Lower leg skin (tissue), 2 donors: ENCODE measurements around the gene MBD3L2.

DNA sequence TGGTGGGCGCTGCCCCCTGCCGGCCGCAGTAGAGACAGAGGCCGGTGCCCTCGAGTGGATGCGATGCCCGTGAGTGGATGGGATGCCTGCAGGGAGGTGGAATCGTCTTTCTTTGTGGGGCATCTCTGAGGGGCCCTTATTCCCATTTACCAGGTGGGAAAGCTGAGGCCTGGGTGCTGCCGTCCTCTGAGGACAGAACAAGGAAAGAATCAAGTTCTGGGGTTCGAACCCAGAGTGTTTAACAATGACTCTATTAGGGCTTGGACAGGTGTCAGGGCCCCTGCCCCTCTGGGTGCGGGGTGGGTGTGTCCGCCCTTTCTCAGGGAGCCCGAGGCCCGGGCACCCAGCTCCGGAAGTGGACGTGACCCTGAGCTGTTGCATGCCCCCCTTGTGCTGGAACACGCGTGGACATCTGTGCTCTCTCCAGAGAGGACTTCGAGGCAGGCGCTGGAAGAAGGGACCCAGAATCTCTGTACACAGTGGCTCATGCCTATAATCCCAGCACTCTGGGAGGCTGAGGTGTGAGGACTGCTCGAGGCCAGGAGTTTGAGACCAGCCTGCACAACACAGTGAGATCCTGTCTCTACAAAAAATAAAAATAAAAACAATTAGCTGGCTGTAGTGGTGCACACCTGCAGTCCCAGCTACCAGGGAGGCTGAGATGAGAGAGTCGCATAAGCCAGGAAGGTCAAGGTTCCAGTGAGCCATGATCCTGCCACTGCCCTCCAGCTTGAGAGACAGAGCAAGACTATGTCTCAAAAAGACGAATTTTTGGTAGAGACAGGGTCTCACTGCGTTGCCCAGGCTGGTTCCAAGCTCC, 10.7 kb downstream of the NDUFA11 start:
- PRO-cap = no peak
- RAMPAGE, long total RNA, 2 experiments = no peak in any of the 2 experiments

DNA sequence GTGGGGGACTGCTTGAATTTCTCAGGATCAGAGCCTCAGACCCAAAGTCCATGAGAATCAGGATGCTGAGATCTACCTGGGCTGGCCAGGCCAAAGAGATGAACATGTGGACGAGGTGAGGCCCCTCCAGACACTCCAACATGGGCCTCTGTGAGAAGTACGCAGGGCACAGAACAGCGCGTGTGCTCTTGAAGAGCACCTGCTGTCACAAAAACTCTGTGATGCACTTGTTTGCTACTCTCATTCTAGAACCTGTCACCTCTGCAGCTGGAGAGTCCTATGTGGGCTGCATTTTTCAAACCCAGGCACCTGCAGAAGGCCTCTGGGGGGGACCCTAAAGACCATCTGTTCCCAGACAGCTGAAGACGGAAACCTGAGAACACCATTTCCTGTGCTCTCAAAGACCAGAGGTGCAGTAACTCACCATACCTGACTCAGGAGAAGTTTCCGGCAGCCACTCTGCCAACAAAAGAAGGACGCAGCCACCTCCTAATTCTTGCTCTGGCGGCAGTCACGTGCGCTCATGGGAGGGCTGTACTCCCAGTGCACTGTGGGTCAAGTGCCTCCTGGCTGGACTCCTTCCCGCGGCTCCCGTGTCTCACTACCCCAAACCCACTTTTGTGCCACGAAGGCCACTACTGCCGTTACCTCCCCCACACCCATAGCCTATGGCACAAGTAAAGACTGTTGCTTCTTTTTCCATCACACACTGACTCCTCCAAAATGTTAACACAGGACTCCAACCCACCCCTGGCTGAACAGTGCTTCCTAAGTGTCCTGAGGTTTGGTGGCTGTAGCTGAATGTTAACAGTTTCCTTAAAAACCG, 28.0 kb downstream of the RANBP3 start:
- PRO-cap = no peak
- RAMPAGE, long total RNA, 2 experiments = no peak in any of the 2 experiments

- PRO-cap = no peak
- RAMPAGE, long total RNA, 2 experiments = no peak in any of the 2 experiments
Observed at GRCh38 chr19:5974608-5975490, 3.1 kb downstream of the RANBP3 start.

GRCh38 chr19:6020067-6020551, 42.2 kb upstream of the RANBP3 start:
- PRO-cap = no peak
- RAMPAGE, long total RNA, 2 experiments = no peak in any of the 2 experiments

DNA sequence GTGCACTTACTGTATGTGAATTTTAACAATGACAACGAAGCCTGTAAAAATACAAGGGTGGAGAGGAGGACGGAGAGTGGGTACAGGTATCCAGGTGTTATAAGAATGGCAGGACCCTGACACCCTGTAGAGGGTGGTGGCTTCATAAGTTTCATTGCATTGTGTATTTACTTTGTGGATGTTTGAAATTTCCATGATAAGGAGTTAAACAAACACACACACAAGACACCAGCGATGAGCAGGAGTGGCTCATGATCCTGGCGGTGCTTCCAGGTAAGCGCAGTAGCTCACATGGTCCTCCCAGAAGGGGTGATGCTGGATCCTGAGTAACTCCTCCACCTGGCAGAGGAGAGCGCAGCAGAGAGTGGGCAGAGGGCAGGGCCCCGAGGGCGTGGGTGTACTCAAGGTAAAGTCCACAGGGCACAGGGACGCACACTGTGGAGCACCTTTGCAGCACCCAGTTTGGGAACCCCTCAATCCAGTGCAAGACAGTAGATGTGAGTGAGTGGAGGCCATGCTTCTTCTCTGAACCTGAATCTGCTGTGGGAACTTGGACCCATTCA, 54.1 kb downstream of the RFX2 start:
- PRO-cap = no peak
- RAMPAGE, long total RNA, 2 experiments = no peak in any of the 2 experiments

DNA sequence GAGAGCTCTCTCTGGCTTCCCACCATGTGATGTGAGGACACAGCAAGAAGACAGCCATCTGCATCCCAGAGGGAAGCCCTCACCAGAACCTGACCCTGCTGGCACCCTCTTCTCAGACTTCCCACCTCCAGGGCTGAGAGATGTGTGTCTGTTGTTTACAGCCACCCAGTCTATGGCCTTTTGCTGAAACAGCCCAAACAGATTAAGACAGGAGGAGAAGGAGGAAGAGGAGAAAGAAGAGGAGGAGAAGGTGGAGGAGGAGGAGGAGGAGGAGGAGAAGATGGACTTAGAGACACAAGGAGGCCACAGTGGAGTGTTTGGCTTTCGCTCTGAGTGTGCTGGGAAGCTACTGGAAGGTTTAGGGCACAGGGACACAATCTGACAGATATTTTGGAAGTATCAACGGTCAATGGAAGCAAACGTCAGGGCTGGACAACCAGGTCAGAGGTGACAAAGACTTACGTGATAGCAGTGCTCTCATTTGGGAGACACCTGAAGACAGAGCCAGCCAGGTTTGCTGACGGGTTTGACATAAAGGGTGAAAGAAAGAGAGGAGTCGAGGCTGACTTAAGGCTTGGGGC, 35.2 kb downstream of the RFX2 start:
- PRO-cap = no peak
- RAMPAGE, long total RNA, 2 experiments = no peak in any of the 2 experiments

- PRO-cap = no peak
- RAMPAGE, long total RNA, 2 experiments = no peak in any of the 2 experiments
Observed at GRCh38 chr19:6100178-6100887, 10.0 kb downstream of the RFX2 start.

DNA sequence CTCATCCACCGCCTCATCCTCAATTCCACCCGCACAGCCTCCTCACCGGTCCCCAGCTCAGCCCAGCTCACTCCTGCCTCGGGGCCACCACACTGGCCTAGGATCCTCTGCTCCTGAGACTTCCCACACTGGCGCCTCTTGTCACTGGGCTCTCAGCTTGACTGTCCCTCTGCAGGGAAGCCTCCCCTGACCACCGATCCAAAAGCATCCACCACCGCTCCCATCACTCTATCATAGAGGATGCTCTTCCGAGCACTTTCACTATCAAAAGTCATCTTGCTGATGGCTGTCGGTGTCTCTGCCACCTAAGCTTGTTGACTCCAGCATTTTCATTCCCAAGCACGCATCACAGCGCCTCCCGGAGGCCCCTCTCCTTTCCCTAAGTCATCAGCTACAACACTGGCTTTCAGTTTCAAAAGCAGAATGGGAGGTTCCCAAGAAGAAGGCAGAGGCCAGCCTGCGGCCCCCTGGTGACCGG, 8.8 kb downstream of the MLLT1 start:
- PRO-cap = no peak
- RAMPAGE, long total RNA, 2 experiments = no peak in any of the 2 experiments

GRCh38 chr19:6362523-6363190, 1.3 kb downstream of the CLPP start:
- PRO-cap = no peak
- RAMPAGE, long total RNA, 2 experiments = no peak in any of the 2 experiments

DNA sequence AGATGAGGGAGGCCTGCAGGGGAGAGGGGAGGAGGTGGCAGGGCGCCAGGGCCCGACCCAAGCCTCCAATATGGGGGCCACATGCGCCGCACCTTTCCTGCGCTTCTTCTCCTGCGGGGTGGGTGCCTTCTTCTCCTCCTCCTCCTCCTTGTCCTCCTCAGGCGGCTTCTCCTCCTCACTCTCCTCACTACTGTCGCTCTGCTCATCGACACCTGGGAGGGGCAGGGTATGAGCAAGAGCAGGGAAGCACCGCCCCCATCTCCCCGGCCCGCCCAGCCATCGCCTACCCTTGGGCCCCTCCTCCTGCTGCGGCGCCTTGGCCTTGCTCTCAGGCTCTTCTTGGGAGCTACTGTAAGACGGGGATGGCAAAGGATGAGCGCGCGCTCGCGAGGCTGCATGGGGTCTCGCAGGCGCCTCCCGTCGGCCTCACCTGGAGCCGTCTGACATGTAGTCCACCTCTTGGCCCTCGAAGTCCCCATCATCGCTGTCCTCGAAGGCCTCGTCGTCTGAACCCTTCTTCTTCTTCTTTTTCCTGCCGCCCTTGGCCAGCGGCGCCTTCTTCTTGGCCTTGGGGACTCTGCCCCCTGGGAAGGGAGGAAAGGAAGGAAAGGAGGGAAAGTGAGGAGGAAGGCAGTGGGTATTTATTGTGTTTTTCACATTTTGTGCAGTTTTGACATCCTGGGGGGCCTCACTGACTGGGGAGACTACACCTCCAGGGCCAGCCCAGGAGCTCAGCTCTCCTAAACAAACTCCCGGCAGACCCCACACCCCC, 5.7 kb upstream of the PSPN start:
- PRO-cap = no peak
- RAMPAGE, long total RNA, 2 experiments = no peak in any of the 2 experiments

DNA sequence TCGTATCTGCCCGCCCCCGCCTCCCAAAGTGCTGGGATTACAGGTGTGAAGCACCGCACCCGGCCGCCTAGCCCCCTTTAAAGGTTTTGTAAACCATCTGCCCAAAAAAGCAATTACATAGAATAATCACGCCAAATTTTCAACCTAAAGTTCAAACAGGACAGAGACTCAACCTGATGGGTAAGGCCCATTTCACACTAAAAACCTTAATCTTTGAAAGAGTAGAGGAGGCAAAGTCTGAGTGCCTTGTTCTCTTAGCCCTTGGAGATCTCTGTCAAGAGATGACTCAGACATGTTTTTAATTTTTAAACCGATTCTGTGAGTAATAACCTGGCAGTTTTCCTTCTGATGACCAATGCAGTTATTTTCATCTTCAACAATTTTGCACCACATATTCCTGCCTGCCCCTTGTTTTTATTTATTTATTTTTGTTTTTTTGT, 11.6 kb upstream of the TNFSF9 start:
- PRO-cap = no peak
- RAMPAGE, long total RNA, 2 experiments = no peak in any of the 2 experiments

DNA sequence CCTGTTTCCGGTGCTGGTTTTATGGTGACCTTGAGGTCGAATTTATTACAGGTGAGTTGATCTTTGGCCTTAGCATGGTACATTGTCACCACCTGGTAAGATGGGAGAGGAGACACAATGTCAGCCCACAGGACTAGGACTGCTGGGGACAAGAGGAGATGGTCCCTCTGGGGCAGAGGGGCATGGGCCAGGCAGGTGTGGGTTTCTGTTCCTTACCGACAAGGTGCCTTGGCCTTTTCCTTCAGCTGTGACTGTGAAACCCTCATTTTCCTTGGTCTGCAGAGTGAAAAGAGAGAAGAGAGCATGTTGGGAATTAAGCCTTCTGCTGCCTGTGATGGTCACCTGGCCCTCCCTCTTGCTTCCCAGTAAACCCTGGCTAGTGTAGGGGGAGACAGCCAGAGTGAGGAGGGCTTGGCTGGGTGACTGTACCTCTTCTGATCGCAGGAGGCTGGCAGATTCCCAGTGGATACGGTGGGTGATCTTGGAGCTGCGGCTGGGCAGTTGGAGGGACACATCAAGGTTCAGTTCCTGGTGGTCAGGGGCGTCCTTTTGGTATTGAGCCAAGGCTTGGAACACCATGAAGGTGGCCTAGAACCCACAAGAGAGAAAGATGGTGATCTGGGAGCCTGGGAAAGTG, 14.7 kb upstream of the TNFSF14 start:
- PRO-cap = no peak
- RAMPAGE, long total RNA, 2 experiments = no peak in any of the 2 experiments

DNA sequence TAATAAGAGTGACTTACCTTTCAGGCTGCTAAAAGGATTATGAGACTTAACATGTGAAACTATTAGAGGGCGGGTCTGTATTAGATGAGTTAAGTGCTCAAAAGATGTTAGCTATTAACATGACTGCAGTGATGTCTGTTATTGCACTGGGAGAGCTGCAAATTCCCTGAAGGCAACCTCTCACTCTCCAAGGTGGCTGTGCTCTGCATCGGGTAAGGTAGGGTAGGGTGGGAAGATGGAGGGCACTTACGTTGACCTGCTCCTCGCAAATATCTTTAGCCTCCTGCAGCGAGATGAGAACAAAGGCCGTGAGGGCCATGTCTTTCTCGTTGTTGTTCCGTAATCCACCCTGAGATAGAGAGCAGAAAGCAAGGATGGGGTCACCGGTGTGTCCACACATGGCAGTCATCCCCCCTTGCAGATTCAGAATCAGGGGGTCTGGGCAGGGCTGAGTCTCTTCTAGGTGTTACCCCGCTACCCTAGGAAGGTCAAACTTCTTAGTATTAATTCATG, 20.5 kb upstream of the TNFSF14 start:
- PRO-cap = no peak
- RAMPAGE, long total RNA, 2 experiments = no peak in any of the 2 experiments

DNA sequence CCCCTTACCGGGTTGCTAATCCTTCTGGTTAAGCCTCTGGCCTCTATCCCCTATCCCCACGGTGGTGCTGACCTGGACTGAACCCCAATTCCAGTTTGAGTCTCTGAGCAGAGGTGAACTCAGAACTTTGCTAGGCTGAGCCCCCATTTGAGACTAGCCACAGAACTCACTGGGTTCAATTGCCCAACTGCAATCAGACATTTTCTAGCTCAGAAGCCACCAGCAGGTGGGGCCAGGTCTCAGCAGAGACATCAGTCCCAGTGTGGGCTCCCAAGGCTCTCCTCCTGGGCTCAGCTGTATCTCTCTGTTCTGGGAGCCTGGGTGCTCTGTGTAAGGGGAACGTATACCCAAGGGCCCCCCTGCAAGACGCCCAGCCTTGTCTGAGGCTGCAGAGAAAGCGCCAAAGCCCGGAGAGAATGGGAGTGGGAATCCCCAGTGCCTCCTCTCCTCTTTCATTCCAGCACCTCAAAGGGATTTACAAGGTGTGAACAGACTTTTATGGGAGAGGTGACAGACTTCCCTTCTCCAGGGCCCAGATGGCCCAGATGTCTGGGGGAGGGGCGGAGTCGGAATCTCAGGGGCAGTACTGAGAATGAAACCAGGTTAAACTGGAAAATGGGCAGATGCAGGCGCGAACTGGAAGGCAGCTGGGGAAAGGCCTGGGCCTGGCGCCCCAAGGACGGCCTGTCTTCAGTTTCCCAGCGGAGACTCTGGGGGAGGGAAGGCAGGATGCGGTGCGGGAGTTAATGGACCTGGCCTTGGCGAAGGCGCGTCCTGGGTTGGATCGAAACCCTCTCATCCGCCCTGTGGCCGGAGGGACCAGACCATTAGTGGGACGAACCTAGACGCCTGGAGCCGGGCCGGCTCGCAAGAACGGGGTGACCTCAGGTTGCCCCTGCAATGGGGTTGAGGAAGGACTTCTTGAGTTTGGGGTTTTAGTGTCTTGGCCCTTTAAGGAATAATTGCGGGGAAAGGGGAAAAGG, 778 bp upstream of the TRIP10 start:
- PRO-cap = no peak
- RAMPAGE, long total RNA, 2 experiments = no peak in any of the 2 experiments

GRCh38 chr19:6806330-6806894, 33.9 kb downstream of the VAV1 start:
- PRO-cap = no peak
- RAMPAGE, long total RNA, 2 experiments = no peak in any of the 2 experiments

- PRO-cap = no peak
- RAMPAGE, long total RNA, 2 experiments = no peak in any of the 2 experiments
Observed at GRCh38 chr19:6827893-6829284, 55.9 kb downstream of the VAV1 start.

GRCh38 chr19:6833273-6833870, 54.0 kb upstream of the ADGRE1 start:
- PRO-cap = no peak
- RAMPAGE, long total RNA, 2 experiments = no peak in any of the 2 experiments

GRCh38 chr19:7048981-7049520, at the start of gene MBD3L2:
Gene MBD3L2, plus strand, starts transcription at chr19:7049321.
- PRO-cap = no peak
- RAMPAGE, long total RNA, 2 experiments = no peak in any of the 2 experiments

- PRO-cap = no peak
- RAMPAGE, long total RNA, 2 experiments = no peak in any of the 2 experiments
Observed at GRCh38 chr19:7084138-7085174, 15.0 kb downstream of the ZNF557 start.

GRCh38 chr19:7112440-7112881, 43.0 kb downstream of the ZNF557 start:
- PRO-cap = no peak
- RAMPAGE, long total RNA, 2 experiments = no peak in any of the 2 experiments